Adrenal gland (tissue), 7 donors: ENCODE results near the gene METTL2B.

DNA sequence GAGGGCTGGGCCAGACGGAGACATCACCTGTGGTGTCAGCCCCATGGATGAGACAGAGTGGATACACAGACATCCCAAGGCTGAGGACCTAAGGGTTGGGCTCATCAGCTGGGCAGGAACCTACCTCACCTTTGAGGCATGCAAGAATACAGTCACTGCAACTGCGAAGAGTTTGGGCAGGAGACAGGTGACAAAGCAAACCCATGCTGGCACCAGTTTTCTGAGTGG lies 189 bp downstream of the FSCN3 start:
- PRO-cap, 3 experiments = no peak in any of the 3 experiments
- RAMPAGE, long total RNA, 4 experiments = no peak in any of the 4 experiments
- RRBS = no CpG with 5 or more reads among the region's 2 CpGs

DNA sequence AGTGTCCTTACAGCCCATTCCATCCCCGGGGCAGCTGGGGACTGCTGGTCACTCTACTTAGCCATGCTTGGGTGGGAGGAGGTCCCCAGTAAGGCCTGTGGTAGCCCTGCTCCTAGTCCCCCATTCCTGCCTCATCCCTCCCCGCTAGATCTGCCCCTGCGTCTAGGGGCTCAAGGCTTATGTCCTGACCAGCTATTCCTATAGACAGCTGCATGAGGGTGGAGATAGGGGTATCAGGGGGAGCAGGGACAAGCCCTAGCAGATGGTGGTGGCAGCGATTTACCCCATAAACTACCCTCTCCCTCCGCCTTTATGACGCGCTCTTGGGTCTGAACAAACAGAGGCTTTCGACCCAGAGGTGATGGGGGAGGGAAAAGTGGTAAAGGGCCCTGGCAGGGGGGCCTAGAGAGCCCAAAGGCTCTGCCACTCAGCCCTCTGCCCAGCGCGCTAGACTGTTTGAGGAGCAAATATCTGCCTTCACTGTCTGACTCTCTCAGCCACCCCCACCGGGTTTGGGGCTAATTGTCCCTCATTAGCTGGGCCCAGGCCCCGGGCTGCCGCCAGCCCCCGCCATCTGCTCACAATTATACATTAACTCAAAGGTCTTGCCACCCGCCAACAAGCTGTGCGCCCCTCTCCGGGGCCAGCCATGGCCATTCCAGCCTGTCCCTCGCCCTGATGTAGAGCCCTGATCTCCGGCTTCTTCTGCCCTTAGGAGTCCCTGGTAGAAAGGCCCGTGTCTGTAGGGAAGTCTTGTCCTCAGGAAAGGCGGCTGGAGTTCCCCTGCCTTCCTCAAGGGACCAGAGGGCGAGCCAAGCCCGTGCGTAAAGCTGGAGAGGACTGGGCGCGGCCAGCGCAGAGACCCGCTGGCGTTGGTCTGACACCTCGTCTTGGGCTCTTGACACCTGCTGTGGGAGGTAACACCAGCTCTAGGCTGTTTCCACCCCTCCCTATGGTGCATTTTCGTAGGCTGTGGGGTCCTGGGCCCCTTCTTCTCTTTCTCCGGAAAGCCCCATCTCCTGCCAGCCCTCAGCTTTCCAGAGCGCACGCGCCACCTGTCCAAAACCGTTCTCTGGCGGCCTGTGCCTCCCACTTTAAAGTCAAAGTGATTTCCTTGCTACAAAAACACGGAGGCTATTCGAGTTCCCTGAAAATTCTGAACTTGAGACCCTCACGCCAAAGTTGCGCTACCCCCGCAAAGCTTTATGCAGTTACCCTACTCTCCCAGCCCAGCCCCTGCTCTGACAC lies 1.9 kb upstream of the PAX4 start:
- PRO-cap, 3 experiments = no peak in any of the 3 experiments
- RAMPAGE, long total RNA, 4 experiments = no peak in any of the 4 experiments
- RRBS = 4% methylated on average over 8 of the region's 42 CpGs

- PRO-cap, 3 experiments = no peak in any of the 3 experiments
- RAMPAGE, long total RNA, 4 experiments = no peak in any of the 4 experiments
- RRBS = no CpG with 5 or more reads among the region's 5 CpGs
These were observed 50.3 kb downstream of the SND1 start for GRCh38 chr7:127702369-127702655.

DNA sequence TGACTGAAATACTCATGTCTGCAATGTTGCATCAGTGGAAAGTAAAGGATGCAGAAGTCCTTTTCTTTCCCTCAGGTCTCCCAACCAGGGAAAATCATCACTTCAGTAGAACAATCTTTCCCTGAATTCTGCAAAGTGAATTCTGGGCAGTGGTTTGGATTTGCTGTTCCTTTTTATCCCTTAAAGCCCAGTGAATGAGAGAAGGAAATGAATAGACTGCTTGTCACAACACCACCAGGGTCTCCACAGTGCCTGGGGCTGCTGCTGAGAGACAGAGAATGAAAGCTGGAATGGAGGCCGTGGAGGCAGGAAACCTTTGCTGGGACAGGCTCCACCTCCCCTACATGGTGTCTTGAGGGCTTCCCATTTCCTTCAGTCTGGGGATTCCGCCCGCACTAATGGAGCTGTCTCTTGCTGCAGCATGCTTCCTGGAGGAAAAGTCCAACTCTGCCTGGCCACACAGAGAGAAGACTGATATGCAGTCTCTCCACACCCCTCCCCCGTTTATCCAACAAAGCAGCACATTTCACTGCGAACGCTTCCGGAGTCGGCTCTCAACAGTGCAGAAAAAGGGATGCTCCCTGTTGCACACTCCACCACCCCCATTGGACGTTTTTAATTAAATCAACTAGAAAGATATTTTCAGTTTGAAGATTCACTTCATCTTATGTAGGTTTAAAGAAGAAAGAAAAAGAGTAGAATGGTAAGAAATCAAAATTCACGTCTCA lies 54.5 kb downstream of the LRRC4 start:
- PRO-cap, 3 experiments = no peak in any of the 3 experiments
- RAMPAGE, long total RNA, 4 experiments = no peak in any of the 4 experiments
- RRBS = no CpG with 5 or more reads among the region's 10 CpGs

GRCh38 chr7:128032741-128033274 lies 1.6 kb upstream of the LRRC4 start:
- PRO-cap, 3 experiments = no peak in any of the 3 experiments
- RAMPAGE, long total RNA, 4 experiments = no peak in any of the 4 experiments
- RRBS = 68% methylated on average over 7 of the region's 22 CpGs

- PRO-cap, 3 experiments = no peak in any of the 3 experiments
- RAMPAGE, long total RNA, 4 experiments = no peak in any of the 4 experiments
- RRBS = 17% methylated on average over 1 of the region's 25 CpGs
These were observed 72.4 kb upstream of the LEP start for GRCh38 chr7:128168538-128169270.

DNA sequence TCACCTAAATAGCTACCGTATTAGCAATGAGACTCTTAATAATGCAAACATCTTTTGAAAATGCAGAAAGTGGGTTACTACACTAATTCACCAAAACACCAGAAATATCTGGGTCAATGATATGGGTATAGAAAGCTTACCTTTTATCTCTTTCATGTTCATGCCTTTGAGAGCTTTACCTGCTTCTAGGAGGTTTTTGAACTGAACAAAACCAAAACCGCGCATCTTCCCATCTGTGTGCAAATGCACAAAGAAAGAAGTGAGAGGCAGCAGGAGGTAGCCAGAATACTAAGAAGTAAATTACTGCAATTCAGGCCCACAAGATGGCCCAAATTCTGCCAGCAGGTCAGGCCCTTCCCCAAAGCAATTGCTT lies 5.6 kb downstream of the RBM28 start:
- PRO-cap, 3 experiments = no peak in any of the 3 experiments
- RAMPAGE, long total RNA, 4 experiments = no peak in any of the 4 experiments
- RRBS = no CpG with 5 or more reads among the region's 3 CpGs

GRCh38 chr7:128400224-128400723 lies 9.5 kb downstream of the IMPDH1 start:
- PRO-cap, 3 experiments = no peak in any of the 3 experiments
- RAMPAGE, long total RNA, 4 experiments = no peak in any of the 4 experiments
- RRBS = no CpG with 5 or more reads among the region's 12 CpGs

- PRO-cap, 3 experiments = peak in 1 of 3 experiments; most common plus-strand start chr7:128408082 (in 1); most common minus-strand start chr7:128408016 (in 1)
- RAMPAGE, long total RNA, 4 experiments = no peak in any of the 4 experiments
- RRBS = 90% methylated on average over 4 of the region's 14 CpGs
These were observed 2.1 kb downstream of the IMPDH1 start for GRCh38 chr7:128407317-128408533.

DNA sequence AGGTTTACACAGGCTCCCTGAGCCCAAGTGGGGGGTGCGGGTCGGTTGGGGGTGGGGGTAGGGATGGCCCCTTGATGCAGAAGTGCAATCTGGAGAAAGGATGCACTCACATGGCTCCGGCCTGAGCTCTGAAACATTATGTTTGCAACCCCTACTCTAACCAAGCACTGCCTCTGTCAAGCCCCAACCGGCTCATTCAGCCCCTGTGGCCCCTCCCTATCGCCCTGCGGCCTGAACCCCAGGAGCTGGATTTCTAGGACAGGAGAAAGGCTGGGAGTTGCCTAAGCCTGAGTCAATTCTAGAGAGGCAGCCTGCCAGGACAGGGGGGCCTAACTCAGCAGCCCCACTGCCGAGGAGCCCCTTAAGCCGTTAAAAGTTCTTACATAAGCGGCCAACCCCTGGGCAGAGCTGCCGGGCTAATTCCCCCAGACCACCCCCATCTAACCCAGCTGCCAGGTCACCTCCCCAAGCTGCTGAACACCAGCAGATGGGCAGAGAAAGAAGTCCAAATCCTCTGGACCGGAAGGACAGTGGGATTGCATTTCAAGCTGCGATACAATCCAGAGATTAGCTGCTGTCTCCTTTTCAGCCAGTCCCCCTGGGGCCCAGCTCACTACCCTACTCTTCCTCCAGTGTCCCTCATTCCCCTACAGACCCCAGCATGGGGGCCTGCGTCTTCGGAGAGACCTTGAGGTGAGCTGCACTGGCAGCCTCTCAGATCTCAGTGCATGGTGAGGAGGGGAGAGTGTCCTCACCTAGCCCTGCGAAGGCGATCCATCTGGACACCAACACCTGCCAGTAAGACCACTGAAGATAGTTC lies 1.0 kb downstream of the IMPDH1 start:
- PRO-cap, 3 experiments = peak in 1 of 3 experiments; most common plus-strand start position 261 of the sequence (in 1); most common minus-strand start position 130 of the sequence (in 1)
- RAMPAGE, long total RNA, 4 experiments = no peak in any of the 4 experiments
- RRBS = 68% methylated on average over 4 of the region's 16 CpGs

DNA sequence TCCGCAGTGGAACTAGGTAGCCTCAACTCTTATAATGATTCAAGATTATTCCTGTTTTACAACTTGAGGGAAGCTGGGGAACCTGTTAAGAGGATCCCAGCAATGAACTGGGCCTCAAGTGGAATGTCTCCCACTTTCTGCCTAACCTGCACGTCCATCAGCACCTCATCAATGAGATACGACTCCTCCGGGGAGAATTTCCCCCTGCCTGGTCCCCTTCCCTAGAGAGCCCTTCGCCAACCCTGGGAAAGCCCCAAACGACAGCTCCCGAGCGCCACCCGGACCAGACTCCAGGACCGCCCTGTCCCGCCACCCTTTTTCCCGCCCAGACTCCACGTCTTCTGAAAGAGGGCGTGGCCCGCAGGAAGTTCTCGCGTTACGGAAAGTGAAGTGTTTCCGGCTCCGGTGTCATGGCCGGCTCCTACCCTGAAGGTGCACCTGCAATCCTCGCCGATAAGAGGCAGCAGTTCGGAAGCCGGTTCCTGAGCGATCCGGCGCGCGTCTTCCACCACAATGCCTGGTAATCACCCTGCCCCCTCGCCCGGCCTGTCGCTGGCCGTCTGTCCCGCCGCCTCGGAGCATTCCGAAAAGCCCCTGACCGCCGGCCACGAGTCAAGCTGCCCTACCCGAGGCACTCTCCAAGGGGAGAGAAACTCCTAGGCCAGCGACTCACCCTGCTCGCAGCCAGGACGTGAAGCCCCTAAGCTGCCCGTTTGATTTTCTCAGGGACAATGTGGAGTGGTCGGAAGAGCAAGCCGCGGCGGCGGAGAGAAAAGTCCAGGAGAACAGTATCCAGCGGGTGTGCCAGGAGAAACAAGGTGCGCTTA lies at the start of gene METTL2B:
Gene METTL2B (plus strand): TSS at position 393 of the 827 bp plus-strand sequence.
- PRO-cap, 3 experiments = peak in 3 of 3 experiments; most common plus-strand start position 463 of the sequence (in 3); most common minus-strand start position 343 of the sequence (in 2)
- RAMPAGE, long total RNA, 4 experiments = start-site peak on the plus strand in 4 of 4 experiments, centred at positions 393 to 440 of the sequence, 33 to 828 reads per replicate
- RRBS = no CpG with 5 or more reads among the region's 53 CpGs

DNA sequence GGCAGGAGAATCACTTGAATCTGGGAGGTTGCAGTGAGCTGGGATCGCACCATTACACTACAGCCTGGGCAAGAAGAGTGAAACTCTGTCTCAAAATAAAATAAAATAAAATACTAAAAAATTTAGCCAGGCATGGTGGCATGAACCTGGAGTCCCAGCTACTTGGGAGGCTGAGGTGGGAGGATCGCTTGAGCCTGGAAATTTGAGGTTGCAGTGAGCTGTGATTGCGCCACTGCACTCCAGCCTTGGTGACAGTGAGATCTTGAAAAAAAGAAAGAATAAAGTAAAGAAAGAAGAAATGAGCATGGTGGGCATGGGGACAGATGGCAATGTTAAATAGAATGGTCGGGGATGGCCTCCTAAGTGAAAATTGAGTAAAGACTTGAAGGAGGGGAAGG lies 26.4 kb upstream of the GARIN1A start:
- PRO-cap, 3 experiments = no peak in any of the 3 experiments
- RAMPAGE, long total RNA, 4 experiments = no peak in any of the 4 experiments
- RRBS = no CpG with 5 or more reads among the region's 4 CpGs

- PRO-cap, 3 experiments = no peak in any of the 3 experiments
- RAMPAGE, long total RNA, 4 experiments = no peak in any of the 4 experiments
- RRBS = no CpG with 5 or more reads among the region's 7 CpGs
These were observed 16.9 kb downstream of the CALU start for GRCh38 chr7:128755747-128756833.

DNA sequence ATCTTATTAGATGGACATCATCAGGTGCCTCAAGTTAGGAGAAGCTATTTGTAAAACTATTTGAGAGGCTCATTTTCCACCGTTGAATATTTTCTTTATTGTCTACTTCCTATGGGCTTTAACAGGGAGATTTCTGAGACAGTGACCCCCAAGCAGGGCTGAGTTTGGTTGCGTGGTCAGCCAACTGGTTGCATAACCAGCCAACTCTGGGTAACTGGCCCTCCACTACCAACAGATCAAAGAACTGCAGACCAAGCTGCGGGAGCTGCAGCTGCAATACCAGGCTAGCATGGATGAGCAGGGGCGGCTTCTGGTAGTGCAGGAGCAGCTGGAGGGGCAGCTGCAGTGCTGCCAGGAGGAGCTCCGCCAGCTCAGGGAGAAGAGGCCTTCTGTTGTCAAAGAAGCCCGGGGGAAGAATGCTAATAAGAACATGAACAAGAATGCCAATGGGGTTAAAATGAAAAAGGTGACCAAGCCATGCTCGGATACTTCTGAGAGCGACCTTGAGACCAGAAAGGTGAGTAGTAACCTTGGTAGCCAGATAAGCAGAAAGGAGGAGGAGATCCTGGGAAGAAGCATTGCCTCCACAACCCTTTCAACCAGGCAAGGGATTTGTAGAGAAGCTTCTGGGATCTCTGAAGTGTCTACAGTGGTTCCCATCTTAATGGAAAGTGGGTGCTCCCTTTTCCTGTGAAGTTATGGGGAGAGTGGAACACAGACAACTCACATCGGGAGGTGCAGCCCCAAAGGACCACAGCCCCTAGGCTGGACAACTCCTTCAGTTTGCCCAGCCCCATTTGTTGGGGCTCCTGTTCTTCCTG lies 15.6 kb upstream of the FLNC start:
- PRO-cap, 3 experiments = no peak in any of the 3 experiments
- RAMPAGE, long total RNA, 4 experiments = no peak in any of the 4 experiments
- RRBS = no CpG with 5 or more reads among the region's 9 CpGs

- PRO-cap, 3 experiments = no peak in any of the 3 experiments
- RAMPAGE, long total RNA, 4 experiments = no peak in any of the 4 experiments
- RRBS = no CpG with 5 or more reads among the region's 9 CpGs
These were observed 2.9 kb downstream of the FLNC start for GRCh38 chr7:128833002-128833634.

DNA sequence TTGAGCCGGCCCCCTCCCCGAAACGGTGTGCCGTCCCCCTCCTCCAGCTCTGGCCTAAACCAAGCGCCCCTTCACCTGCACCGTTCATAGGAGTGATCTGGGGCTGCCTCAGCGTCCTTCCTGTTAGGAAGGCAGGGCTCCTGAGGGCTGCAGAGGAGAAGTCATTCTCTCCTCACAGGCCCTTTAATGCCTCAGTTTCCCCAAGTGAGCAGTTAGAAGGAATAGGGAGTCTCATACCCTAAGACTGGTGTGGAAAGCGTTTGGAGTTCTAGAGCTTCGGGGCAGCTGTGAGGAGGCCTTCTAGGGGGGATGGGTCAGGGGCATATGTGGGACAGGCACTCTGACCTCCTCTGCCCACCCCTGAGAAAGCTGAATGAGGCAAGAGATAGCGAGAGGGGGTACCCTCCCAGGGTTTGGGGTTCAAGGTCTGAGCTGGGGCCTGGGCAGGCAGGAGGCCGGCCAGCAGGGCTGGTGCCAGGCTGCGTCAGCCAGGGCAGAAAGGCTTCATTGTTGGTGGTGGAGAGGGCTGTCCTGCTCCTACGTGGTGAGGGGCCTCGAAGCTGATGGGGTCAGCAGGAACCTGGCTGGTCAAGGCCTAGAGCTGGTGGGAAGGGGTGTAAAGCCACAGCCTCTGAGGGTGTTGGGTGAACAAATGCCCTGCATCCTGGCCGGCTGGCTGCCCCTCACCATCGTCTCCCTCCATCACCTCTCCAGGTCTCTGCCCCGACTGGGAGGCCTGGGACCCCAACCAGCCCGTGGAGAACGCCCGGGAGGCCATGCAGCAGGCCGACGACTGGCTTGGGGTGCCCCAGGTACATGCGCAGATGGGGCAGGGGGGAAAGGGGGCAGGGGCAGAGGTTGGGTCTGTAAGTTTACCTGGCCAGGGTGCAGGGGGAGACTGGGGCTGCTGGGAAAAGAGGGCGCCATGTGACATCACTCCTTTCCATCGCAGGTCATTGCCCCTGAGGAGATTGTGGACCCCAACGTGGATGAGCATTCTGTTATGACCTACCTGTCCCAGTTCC lies 6.6 kb downstream of the FLNC start:
- PRO-cap, 3 experiments = no peak in any of the 3 experiments
- RAMPAGE, long total RNA, 4 experiments = no peak in any of the 4 experiments
- RRBS = 66% methylated on average over 5 of the region's 26 CpGs

DNA sequence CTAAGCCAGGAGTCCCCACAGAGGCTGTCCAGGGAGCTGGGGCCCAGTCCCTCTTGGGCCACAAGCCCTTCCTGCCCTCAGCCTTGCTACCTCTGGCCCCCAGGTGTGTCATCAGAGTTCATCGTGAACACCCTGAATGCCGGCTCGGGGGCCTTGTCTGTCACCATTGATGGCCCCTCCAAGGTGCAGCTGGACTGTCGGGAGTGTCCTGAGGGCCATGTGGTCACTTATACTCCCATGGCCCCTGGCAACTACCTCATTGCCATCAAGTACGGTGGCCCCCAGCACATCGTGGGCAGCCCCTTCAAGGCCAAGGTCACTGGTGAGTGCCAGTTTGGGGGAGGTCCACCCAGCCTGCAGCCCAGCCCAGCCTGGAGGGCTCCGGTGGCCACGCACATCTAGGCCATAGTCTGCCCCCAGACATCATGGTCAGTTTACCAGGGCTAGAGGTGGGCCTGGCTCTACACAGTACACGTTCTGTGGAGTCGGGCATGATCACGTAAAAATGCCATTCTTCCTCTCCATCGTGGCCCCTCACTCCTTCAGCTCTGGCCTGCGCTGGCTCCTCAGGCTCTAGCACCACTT lies 5.5 kb upstream of the ATP6V1F start:
- PRO-cap, 3 experiments = no peak in any of the 3 experiments
- RAMPAGE, long total RNA, 4 experiments = no peak in any of the 4 experiments
- RRBS = no CpG with 5 or more reads among the region's 13 CpGs

DNA sequence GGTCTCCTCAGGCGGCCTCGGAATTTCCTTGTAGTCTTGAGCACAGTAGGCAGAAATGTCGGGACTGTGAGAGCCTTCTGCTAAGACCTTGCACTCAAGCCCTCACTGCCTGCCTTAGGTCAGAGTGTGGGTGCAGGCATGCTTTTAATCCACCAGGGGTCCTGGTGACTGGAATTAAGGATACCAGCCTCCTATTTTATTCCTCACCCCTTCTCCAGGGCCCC lies 789 bp downstream of the ATP6V1F start:
- PRO-cap, 3 experiments = no peak in any of the 3 experiments
- RAMPAGE, long total RNA, 4 experiments = no peak in any of the 4 experiments
- RRBS = no CpG with 5 or more reads among the region's 3 CpGs

DNA sequence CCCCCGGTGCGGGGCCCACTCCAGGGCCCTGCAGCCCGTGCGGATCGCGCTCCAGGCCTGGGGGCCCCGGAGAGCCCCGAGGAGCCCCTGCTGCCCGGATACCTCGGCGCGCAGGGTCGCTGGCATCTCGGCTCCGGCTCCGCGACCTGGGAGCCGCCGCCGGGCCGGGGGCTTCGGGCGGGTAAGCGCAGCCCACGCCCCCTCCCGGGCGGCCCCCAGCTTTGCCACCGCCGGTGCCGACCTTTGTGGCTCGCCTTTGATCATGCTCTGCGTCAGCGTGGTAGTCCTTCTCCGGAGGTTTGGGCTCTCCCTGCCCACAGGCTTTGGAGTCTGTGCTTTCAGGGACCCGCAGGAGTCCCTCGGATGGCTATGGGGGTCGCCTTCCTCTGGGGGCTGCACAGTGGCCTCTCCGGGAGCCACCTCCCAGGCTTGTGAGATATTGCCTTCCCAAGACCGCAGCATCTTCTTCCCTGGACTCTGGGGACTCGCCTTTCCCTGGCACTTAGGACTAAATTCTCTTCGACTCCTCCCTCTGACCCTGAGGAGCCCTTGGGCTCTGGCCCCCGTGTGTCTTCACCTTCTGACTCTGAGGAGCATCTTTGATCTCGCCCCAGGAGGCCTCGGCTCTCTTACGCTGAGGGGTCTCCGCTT lies 3.8 kb downstream of the ATP6V1FNB start:
- PRO-cap, 3 experiments = no peak in any of the 3 experiments
- RAMPAGE, long total RNA, 4 experiments = no peak in any of the 4 experiments
- RRBS = 10% methylated on average over 28 of the region's 46 CpGs

DNA sequence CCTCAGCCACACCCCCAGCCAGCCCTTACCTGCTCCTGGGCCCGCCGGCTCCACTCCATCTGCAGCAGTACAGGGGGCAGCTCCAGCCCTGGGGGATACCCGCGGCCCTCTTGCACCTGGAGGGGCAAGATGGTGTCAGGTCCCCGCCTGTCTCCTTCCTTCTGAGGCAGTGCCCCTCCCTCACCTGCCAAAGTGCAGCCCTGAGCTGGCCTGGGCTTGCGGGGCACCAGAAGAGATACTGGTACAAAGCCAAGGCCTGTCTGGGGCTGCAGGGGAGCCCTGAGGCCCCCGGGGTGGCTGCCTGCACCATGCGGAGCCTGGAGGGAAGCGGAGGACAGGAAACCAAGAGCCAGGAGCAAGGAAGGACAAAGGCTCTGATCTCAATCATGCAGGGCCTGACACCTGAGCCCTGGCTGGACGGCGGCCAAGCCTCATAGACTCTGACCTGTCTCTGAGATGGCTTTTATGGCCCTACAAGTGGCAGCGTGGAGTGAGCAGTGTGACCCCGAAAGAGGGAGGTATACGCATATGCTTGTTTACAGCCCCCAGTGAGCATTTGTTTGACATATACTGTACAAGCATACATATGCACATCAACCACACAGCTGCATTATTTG lies 8.5 kb downstream of the ATP6V1FNB start:
- PRO-cap, 3 experiments = no peak in any of the 3 experiments
- RAMPAGE, long total RNA, 4 experiments = no peak in any of the 4 experiments
- RRBS = no CpG with 5 or more reads among the region's 14 CpGs